Daoy (cell line): ENCODE data around the genes GBP3 and GBP1.

DNA sequence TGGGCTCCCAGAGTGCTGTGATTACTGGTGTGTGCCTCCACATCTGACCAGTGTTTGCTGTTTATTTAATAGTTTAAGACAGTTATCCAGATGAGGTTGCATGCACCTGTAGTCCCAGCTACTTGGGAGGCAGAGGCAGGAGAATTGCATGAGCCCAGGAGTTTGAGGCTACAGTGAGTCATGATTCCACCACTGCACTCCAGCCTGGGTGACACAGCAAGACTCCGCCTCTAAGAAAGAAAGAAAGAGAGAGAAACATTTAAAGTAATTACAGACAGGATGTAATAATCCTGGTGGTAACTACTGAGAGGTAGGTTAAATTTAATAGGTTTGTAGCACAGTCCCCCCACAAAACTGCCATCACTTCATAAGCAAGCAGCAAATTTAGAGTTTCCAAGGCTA lies 89.5 kb downstream of the PKN2 start:
- RAMPAGE, long total RNA = no peak

- RAMPAGE, long total RNA = no peak
These were observed 13.3 kb downstream of the GBP3 start for GRCh38 chr1:89009210-89009955.

DNA sequence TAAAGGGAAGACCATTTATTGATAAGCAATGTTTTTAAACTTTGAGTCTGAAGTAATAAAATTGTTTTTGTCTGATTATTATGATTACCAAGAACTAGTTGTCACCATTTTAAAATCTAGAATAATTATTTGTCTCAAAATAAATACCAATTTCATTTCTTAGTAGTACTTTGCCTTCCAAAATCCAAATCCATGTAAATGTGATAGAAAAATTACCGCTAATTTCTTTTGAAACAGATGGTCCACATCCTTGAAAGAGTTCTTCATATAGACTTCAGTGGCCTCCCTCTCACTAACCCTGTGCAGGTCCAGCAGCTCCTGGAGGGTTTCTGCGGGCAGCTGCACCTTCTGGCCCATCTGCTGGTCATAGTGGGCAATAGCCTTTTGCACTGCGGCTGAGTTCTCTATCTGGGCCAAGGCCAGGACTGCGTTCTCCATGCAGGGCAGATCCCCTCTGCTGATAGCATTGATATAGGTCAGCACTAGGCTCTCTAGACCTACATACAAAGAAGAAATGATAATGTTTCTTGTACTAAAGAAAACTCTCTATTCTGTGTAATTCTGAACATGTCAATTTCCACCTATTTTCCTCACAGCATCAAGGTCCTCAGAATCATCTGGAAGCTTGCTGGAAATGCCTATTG lies 11.0 kb downstream of the GBP3 start:
- RAMPAGE, long total RNA = no peak

GRCh38 chr1:89022127-89023071 lies at the start of gene GBP3:
Gene GBP3 (minus strand): TSS chr1:89022866.
- RAMPAGE, long total RNA = start-site peak on the minus strand at chr1:89022731-89022861, 37 and 16 reads in 2 replicates

DNA sequence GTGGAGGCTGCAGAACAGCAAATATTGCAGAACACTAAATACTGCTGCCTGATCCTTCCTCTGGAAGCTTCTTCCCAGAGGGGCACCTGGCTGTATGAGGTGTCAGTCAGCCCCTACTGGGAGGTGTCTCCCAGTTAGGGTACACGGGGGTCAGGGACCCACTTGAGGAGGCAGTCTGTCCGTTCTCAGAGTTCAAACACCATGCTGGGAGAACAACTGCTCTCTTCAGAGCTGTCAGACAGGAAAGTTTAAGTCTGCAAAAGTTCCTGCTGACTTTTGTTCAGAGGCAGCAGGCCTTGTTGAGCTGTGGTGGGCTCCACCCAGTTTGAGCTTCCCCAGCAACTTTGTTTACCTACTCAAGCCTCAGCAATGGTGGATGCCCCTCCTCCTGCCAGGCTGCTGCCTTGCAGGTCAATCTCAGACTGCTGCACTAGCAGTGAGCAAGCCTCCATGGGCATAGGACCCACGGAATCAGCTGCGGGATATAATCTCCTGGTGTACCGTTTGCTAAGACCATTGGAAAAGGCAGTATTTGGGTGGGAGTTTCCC lies 11.3 kb upstream of the GBP3 start:
- RAMPAGE, long total RNA = no peak

DNA sequence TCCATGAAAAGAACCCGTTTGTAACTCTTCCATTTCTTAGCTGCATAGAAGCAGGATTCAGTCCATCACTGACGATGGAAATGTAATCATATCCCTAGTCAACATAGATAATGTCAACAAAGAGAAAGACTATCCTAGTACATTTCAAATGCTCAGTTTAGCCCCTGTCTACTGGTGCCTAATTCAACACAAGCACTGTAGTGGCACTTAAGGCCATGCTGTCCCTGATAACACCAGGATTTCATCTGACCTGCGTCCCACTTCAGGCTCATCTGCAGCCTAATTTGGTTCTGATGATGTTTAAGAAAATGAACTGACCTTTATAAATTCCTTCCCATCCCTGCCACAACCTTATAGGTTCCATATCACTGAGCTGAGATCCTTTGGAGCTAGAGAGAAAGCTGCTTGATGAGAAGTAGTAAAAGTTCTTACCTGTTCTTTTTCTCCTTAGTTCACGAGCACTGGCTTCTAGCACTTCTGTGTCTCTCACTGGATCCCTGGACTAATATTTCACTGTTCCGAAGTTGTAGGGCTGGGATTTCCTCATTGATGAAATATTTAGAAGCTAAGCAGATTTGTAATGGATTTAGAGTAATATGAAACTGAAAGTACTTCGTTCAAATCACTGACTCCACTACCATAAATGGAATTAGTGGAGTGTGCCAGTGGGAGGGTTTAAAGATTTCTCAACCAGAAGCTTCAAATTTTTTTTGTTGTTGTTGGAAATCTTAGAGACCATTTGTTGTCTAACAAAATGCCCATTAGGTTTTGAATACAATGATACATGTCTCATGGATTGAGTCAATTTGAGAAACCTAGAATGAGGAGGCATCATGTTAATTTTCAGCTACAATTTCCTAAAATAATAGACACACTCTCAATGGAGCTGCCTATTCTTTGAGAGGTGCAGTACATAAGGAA lies at the start of gene GBP1:
GBP1 (minus strand) TSS at position 481 of the 921 bp plus-strand sequence.
- RAMPAGE, long total RNA = start-site peak on the minus strand centred at position 520 of the sequence, 78 bp wide, 178 and 30 reads in 2 replicates

DNA sequence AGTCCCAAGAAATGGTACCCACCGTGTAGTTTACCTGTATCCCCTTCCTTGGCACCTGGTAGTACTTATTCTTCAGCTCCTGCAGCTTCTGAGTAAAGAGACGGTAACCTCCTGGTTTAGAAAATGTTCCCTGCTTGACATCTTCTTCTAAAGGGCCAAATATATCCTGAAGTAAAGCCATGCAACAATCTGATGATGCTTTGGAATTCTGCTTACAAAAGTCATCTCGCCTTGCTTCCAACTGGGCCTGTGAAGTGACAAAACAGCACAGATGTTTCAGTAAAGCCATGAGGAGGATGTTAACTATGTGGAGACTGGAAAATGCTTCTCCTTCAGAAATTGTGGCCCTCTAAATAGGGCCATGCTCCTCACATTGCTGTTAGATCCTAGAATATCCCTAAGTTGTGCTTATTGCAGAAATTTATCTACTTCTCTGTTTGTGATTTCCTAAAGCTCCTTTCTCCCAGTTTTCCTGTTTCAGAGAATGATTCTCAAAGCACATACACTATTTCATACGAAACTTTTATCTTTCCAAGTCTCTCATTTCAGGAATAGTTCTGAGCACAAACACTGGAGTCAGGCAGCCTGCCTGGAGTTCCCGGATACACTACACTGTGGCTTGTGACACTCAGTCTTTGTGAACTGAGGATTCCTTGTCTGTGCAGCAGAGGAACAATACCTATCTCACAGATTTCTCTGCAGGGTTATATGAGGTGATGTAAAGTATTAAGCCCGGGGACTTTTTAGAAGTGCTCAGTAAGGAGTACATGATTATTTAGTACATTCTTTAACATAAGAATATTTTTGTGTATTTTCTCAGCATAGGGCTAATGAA lies 13.3 kb downstream of the GBP2 start:
- RAMPAGE, long total RNA = no peak

- RAMPAGE, long total RNA = no peak
These were observed 69.1 kb downstream of the LRRC8C start for GRCh38 chr1:89701986-89702414.

DNA sequence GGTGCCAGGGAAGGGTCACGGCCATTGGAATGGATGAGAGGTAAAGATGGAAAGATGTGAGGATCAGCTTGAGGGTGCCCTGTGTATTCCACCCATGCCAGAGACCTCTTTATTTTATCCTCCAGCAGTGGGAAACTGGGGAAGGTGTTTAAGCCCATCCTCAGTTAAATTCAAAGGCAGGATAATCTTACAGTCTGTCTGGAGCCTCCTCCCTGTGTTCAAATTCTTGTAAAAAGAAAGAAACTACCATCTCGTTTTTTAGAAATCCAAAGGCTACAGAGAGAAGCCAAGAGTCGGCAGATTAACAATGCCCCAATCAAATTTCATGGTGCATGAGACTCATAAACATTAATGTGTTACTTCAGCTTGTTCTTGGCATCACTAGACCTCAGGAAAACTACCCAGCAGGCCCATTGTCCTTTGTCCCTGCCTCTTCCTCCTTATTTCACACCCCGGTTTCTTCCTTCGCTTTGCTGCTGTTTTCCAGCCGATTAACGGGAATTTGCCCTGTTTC lies 93.1 kb upstream of the LRRC8D start:
- RAMPAGE, long total RNA = no peak

- RAMPAGE, long total RNA = no peak
These were observed 66.4 kb upstream of the LRRC8D start for GRCh38 chr1:89754370-89754981.

DNA sequence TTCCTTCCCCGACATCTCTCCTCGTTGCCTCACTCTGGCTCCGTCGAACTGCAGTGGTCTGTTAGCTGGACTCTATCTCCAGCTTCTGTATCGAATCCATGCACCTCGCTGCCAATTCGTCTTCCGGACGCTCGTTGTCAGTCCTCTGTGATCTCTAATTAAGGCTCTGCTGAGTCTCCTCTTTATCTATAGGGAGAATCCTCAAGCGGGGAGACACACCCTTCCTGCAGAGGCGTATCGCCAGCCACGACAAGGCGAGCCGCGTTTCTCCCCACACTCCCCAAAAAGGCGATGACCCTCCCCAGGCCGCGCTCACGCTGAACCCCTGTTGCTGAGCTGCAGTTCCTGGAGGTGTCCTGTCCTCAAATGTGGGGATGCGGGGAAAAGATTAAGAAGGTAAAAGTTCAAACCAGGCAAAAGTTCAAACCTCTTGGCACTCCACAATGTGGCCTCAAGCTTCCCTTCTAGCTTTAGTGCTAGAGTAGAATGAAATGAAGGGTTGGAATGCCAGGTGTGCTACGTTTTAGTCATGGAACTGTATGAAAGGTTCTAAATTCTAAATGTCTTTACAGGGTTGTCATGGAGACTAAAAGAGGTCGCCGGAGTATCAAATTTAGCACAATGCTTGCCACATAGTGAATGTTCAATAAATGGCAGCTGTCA lies 57.4 kb upstream of the LRRC8D start:
- RAMPAGE, long total RNA = no peak

GRCh38 chr1:89822776-89823359 lies 2.0 kb downstream of the LRRC8D start:
- RAMPAGE, long total RNA = no peak

DNA sequence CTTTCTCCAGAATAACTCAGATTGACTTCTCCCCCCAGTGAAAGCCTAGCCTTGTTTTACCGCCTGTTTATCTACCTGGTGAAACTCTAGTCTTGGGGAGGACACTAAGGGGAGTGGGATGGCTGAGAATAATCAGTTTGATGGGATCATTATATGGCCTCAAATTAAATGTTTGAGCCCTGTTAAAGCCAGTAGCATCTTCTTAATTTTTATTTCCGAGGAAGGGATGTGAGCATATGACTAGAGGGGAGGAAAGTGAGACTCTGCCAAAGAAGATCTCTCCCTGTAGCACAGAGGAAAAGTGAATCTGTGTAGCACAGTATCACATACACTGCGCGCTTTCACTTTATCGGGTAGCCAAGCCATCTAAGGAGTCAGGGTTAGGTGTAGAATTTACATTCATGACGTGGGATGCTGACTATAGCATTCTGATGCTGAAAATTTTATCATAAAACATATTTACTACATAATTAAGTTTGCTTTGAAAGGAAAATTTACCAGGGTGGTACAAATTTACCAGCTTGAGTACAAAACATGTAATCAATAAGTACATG lies 24.0 kb downstream of the LRRC8D start:
- RAMPAGE, long total RNA = no peak

- RAMPAGE, long total RNA = no peak
These were observed 32.0 kb downstream of the LRRC8D start for GRCh38 chr1:89852663-89853458.

- RAMPAGE, long total RNA = no peak
These were observed 85.8 kb downstream of the LRRC8D start for GRCh38 chr1:89906459-89907209.

DNA sequence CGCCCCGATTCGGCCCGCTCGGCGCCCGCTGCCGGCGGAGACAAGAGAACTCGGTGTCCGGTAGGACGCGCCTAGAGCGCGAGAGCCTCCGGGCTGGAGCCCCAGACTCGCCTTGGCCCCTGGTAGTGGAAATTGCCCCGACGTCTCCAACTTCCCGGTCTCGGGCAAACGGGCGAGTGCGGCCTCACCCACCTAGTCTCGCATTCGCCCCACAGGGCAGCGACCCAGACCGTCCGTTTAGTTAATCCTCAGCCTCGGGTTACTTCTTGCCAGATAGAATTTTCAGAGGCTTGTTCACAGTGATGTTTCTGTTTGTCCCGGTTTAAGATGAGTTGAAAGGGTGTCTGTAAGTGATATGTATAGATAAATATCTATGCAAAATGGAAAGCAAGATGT lies 531 bp downstream of the ZNF326 start:
- RAMPAGE, long total RNA = no peak

DNA sequence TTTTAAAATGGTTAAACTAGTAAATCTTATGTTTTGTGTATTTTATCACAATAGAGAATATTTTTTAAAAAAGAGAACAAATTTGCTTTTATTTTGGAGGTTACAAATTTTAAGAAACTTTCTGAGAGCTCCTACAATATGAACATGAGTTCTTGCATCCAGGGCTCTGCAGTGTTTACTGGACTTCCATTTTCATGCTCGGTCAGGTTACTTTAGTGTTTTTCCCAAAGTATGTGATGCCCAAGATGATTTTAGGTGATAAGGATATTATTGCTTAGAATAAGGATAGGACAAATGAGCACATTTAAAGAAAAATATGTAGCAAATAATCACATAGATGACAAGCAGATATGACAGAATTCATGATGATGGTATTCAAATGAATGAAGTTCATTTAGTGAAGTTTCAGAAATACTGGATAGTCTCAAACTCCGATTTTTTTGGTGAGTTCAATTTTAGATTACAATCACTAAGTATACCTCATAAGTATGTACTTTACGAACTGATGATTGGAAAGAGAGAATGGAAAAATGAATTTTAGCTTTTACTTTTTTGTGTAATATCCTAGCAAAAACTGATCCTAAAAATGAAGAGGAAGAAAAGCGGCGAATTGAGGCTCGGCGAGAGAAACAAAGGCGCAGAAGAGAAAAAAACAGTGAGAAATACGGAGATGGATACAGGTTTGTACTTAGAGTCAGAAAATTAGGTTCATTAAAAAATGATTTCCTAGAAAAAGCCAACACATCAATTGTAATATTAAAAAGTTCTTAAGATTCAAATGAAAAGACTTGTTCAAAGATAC lies 17.8 kb downstream of the ZNF326 start:
- RAMPAGE, long total RNA = no peak

GRCh38 chr1:90027298-90027747 lies 32.4 kb downstream of the ZNF326 start:
- RAMPAGE, long total RNA = no peak

- RAMPAGE, long total RNA = no peak
These were observed 67.9 kb downstream of the ZNF326 start for GRCh38 chr1:90062665-90063383.

- RAMPAGE, long total RNA = no peak
These were observed 47.0 kb downstream of the ZNF644 start for GRCh38 chr1:90974702-90975322.